ENCODE data around the gene CYBA.

DNA sequence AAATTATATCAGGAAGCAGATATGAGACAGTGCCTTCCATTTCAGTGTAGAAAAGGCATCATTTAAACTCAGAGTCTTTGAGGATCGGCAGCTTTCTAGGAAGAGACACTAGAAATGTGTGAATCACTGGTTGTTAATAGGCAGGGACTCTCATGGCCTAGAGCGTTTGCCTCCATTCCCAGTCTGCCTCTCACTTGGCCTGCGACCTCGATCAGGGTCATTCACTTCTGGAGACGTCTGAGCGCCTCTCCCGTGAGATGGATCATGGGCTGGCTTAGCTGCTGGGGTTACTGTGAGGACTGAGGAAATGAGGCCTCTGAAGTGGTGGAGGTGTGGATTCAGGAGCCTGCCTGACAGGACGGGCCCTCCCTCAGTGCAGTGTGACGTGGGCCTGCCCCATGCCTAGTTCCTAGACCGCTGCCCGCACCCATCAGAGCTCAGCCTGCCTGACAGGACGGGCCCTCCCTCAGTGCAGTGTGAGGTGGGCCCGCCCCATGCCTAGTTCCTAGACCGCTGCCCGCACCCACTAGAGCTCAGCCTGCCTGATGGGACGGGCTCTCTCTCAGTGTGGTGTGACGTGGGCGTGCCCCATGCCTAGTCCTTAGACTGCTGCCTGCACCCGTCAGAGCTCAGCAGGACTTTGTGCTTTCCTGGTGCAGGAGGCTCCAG is 61.9 kb downstream of the BANP start:
- PRO-cap: no peak

- PRO-cap: no peak
These were observed 92.9 kb downstream of the BANP start for GRCh38 chr16:88043999-88044635.

GRCh38 chr16:88086670-88087192 is 135.5 kb downstream of the BANP start:
- PRO-cap: no peak

GRCh38 chr16:88151022-88151661 is 199.9 kb downstream of the BANP start:
- PRO-cap: no peak

GRCh38 chr16:88232333-88233249 is 150.2 kb upstream of the ZNF469 start:
- PRO-cap: no peak

- PRO-cap: no peak
These were observed 137.1 kb upstream of the ZNF469 start for GRCh38 chr16:88245667-88246047.

GRCh38 chr16:88303893-88304697 is 78.7 kb upstream of the ZNF469 start:
- PRO-cap: no peak

DNA sequence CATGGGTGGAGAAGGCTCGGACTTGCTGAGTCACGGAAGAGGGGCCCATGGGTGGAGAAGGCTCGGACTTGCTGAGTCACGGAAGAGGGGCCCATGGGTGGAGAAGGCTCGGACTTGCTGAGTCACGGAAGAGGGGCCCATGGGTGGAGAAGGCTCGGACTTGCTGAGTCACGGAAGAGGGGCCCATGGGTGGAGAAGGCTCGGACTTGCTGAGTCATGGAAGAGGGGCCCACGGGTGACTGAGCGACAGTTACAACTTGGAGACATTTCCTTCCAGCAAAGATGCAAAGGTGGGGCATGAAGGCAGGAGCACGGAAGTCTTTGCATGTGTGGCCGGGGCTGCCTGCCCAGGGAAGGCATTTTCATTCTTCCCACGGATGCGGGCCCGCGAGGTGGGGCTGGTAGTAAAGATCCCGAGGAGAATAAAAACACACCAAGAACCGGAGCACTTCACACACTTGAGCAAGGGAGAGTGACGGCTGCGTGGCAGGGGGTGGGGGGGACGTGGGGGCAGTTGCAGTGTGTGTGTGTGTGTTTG is 49.3 kb upstream of the ZNF469 start:
- PRO-cap: no peak

- PRO-cap: no peak
These were observed 42.3 kb upstream of the ZNF469 start for GRCh38 chr16:88340371-88340928.

GRCh38 chr16:88453902-88454101 is 722 bp downstream of the ZFPM1 start:
- PRO-cap: no peak

- PRO-cap: no peak
These were observed 25.2 kb downstream of the ZFPM1 start for GRCh38 chr16:88477941-88478947.

DNA sequence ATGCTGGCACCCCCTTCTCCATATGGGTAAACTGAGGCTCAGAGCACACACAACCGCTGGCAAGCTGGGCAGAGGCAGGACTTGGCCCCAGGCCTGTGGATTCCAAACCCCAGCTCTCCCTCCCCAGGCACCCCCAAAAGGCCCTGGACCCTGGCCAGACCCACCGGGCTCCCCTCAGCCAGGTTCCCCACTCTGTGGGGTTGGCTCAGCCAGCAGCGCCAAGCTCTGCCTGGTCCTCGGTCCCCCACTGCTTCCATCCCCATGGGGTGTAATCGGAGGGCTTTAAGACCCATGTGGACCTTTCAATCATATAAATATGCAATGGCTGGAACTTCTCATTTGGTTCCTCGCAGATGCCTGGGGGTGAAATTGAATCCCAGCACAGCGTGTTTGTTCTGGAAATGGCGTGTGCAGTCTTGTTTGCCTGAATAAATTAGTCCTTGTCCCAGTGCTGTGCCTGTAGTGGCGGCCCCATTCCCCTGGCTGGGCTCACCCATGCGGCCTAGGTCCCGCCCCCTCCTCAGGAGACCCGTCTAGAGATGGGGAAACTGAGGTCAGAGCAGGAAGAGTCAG is 57.2 kb downstream of the ZFPM1 start:
- PRO-cap: no peak

- PRO-cap: no peak
These were observed 42.7 kb upstream of the ZC3H18 start for GRCh38 chr16:88527489-88528007.

GRCh38 chr16:88536722-88537270 is 33.4 kb upstream of the ZC3H18 start:
- PRO-cap: no peak

DNA sequence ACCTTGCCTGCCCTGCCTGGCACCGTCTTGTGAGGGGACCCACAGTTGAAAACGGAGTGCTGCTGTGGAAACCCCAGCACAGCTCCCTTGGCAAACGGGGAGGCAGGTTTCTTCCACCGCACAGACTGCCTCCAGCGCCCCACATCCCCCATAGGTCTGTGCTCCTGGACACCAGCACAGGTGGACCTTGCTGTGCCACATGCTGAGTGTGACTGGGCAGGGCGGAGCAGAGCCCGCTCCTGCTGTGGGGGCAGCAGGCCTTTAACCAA is 9.4 kb downstream of the ZC3H18 start:
- PRO-cap: no peak

DNA sequence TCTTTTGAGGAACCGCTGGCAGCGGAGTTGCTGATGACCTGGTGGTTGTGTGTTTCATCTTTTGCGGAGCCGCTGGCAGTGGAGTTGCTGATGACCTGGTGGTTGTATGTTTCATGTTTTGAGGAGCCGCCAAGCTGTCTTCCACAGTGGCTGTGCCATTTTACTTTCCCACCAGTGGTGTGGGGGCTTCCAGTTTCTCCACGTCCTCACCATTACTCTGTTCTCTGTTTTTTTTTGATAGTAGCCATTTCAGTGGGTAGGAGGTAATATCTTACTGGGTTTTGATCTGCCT is 21.7 kb downstream of the ZC3H18 start:
- PRO-cap: no peak

DNA sequence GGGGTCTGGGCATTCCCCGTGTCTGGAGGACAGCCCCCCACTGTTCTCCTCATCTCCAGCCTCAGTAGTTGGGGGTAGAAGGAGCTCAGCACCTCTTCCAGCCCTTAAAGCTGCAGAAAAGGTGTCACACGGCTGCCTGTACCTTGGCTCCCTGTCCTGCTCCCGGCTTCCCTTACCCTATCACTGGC is 1.7 kb downstream of the IL17C start:
- PRO-cap: no peak

- PRO-cap: unidirectional peak, minus-strand start at chr16:88650665
These were observed 389 bp downstream of the CYBA start for GRCh38 chr16:88650557-88650770.

DNA sequence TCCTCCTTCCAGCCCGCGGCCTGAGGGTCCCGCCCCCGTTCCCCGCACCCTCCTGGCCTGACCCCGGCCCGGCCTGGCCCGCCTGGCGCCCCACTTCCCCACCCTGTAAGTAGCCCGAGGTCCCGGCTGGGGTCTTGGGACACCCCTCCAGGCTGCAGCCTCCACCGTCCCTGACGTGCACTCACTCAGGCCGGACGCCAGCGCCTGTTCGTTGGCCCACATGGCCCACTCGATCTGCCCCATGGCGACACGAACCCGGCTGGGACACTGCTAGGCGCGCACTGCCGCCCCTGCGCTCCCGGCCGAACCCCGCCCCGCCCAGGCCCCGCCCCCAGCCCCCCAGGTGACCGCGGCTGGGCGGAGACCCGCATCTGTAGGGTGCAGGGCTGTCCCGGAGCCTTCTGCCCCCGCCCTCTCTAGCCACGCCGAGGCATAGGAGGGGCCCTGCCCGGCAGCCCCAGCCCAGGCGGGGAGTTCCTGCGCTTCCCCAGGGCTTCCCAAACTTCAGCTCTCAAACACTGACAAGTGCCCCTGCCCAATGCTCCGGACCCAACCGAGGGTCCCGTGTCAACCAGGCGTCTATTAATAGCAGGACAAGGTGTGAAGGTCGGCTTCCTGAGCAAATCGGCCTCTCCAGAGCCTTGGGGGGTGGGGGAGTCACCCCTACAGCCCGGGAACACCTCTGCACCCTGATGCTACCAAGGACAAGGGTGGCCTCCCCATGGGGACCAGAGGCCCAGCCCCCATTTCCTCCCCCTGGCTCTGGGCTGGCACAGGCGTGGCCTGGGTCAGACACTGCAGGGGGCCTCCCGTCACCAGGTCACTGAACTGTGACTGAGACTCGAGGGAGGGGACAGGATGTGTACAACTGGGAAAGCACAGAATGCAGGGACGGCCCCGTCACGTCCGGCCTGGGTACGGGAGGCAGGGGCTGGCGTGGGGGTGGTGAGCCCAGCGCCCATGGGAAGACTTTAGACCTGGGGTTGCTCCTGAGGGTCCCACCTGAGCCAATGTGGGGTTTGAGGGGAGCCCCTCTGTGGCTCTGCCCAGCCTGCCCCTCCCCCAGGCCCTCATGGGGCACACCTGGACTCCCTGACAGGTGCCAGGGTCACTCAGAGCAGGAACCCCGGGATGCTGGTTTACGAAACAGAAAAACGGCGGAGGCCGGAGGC is at the start of gene CYBA:
Gene CYBA, minus strand, starts transcription at position 283 of the 1,172 bp plus-strand sequence.
- PRO-cap: unidirectional peak, minus-strand start at position 207 of the sequence; unidirectional peak, minus-strand start at position 283 of the sequence

DNA sequence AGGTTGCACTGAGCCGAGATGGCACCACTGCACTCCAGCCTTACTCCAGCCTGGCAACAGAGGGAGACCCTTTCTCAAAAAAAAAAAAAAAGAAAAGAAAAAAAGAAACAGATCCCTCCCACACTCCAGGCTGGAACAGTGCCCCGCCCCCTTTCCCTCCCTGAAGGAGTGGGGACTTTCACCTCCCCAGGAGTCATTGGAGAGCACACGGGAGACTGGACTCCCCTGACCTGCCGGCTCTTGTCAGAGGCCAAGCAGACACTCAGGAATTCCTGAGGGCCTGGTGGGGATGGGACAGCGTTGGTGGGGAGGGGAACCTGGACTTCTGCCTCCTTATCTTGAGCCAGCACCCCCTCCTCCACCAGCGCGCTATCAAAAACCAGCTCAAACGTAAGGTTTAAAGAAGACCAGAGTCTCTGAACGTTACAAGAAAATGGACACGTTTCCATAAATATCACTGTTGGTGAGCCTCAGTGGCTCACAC is 2.9 kb downstream of the MVD start:
- PRO-cap: no peak